Breast (tissue), 4 donors: Measurements from ENCODE around the genes ZP3 and UPK3B.

DNA sequence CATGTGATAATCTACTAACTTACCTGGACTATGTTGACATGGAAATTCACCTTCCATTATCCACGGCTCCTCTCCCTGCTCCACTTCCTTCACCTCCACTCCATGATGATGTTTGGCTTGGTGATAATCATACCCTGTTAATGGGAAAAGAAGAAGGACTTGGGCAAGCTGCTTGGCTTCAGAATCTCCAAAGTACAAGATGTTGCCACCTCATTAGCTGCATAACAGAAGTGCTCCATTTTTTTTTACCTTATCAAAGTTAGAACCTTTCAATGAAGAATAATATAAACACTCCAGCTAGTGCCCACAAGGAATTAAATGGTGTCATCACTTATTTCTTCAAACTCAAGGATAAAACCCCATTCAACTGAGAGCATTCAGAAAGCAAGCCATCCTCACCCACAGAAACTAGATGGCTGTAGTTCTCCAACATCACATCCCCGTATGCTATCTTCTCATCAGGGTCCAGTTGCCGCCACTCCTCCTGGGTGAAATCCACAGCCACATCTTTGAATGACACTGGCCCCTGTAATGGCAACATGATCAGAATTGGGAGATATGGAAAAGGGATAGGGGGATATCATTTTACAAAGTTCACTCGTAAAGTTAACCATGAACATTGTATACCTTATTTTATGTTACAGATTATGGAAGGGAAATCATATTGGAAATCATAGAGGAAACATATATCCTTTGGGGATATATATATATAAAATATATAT, 23.7 kb downstream of the SPDYE5 start:
- PRO-cap, 3 experiments = no peak in any of the 3 experiments
- RRBS = no CpG with 5 or more reads among the region's 4 CpGs

DNA sequence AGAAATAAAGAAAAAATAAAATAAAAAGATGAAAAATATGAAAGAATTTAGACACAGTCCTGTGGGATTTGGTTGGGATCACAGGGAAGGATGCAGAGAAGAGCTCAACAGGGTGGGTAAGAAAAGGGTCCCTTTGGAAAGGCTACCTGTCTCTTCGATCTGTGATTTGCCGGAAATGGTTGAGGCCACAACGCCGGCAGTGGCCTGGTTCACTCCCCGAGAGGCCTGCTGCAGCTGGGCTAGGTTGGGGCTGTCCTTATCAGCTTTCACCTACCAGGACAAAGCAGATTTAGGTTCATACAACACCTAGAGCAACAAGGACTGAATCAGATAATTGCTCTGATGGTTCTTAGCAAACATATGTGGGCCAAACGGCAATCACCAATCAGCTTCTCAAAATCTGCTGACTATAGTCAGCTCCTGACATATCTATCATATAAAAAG, 50.6 kb downstream of the SPDYE5 start:
- PRO-cap, 3 experiments = no peak in any of the 3 experiments
- RRBS = no CpG with 5 or more reads among the region's 6 CpGs

- PRO-cap, 3 experiments = no peak in any of the 3 experiments
- RRBS = no CpG with 5 or more reads among the region's 14 CpGs
Measured at GRCh38 chr7:75617631-75618281, 121.0 kb downstream of the HIP1 start.

DNA sequence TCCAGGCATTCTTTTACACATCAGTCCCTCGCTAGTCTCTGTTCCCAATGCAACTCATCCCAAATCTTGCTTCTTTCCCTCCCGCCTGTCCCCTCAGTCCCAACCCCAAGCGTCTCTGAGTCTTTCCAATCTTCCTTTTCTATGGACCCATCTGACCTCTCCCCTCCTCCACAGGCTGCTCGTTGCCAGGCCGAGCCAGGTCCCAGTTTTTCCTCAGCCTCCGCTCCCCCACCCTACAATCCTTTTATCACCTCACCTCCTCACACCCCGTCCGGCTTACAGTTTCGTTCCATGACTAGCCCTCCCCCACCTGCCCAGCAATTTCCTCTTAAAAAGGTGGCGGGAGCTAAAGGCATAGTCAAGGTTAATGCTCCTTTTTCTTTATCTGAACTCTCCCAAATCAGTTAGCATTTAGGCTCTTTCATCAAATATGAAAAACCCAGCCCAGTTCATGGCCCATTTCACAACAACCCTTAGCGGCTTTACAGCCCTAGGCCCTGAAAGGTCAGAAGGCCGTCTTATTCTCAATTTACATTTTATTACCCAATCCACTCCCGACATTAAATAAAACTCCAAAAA, 8.7 kb upstream of the CCL26 start:
- PRO-cap, 3 experiments = no peak in any of the 3 experiments
- RRBS = no CpG with 5 or more reads among the region's 13 CpGs

DNA sequence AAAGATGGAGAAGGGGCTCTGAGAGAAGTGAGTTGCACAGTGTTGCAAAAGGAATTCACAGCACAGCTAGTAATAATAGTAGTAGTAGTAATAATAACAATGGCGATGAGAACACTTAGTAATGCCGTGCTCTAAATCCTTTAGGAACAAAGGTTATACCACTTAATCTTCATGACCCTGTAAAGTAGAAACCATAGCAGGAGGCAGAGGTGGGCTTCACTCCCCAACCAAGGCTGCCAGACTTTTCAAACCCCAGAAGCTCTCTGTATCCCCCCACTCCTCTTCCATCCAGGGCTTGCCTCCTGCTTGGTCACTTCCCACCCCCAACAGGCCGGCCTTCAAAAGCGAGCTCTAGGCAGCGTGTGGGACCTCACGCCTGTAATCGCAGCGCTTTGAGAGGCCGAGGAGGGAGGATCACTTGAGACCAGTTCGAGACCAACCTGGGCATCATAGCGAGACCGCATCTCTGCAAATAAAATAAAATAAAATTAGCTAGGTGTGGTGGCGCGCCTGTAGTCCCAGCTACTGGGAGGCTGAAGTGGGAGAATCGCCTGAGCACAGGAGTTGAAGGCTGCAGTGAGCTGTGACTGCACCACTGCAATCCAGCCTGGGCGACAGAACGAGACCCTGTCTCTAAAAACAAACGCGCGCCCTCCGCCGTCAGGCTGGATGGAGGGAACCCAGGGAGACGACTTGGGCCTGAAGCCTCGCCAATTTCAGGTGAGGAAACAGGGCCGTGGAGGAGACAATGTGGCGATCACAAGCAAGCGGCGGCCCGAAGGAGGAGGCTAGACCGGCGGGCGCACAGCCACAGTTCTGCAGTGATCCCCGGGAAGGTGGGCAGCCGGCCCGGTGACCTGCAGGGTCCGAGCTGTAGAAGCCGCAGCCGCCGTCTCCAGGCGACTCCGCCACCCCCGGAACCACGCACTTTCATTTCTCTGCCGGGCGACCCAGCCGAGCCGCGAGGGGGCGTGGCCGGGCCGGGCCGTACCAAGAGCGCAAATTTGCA, 647 bp upstream of the POR start:
- PRO-cap, 3 experiments = peak in 3 of 3 experiments; most common minus-strand start position 924 of the sequence (in 2)
- RRBS = 3% methylated on average over 11 of the region's 53 CpGs

- PRO-cap, 3 experiments = no peak in any of the 3 experiments
- RRBS = no CpG with 5 or more reads among the region's 13 CpGs
Measured at GRCh38 chr7:75946317-75947005, 31.5 kb downstream of the POR start.

GRCh38 chr7:75971251-75971838, 23.1 kb downstream of the TMEM120A start:
- PRO-cap, 3 experiments = no peak in any of the 3 experiments
- RRBS = no CpG with 5 or more reads among the region's 11 CpGs

- PRO-cap, 3 experiments = no peak in any of the 3 experiments
- RRBS = no CpG with 5 or more reads among the region's 8 CpGs
Measured at GRCh38 chr7:76054061-76054913, 6.4 kb downstream of the MDH2 start.

- PRO-cap, 3 experiments = peak in 2 of 3 experiments; most common plus-strand start chr7:76069517 (in 2); most common minus-strand start chr7:76069279 (in 1)
- RRBS = no CpG with 5 or more reads among the region's 9 CpGs
Measured at GRCh38 chr7:76069174-76069677, 21.3 kb downstream of the MDH2 start.

DNA sequence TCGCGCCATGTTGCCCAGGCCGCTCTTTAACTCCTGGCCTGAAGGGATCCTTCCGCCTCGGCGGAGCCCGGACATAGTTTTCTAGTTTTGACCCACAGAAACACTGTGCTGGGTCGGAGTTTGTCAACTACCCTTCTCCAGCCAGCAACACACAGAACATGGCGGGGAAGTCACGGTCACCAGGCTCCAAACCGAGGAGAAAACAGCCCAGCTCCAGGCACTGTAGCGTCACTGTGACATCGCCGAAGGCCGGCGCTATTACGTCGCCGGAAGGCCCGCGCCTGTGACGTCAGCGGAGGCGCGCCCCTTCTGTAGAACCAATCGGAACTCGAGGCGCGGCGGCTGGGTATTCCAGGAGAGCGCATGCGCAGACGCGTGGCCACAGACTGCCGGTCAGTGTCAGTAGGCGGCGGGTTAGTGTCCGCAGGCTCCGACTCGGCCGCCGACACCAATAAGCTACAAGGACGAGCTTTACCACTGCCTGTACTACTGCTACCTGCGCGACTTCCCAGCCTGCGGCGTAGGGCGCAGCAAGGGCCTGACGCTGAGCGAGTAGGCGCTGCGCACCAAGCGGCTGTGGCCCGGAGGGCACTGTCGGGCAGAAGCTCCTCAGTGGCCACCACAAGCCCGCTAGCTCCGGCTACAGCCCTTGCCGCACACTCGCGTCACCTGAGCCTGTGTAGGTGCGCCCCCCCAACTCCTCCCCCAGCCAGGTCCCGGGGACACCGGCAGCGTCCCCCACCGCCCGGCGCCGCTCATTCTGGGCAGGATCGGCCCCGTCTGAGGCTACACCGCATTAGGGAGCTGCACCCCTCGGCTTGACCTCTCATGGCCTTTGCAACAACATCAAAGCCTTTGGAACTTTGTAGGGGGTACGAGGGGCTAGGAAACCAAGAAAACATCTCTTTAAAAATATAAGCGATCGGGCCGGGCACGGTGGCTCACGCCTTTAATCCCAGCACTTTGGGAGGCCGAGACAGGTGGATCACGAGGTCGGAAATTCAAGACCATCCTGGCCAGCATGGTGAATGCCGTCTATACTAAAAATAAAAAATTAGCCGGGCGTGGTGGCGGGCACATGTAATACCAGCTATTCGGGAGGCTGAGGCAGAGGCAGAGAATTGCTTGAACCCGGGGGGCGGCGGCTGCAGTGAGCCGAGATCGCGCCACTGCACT, 35.0 kb upstream of the SRRM3 start:
- PRO-cap, 3 experiments = peak in 3 of 3 experiments; most common plus-strand start position 384 of the sequence (in 2); most common minus-strand start position 233 of the sequence (in 3)
- RRBS = 3% methylated on average over 6 of the region's 92 CpGs

DNA sequence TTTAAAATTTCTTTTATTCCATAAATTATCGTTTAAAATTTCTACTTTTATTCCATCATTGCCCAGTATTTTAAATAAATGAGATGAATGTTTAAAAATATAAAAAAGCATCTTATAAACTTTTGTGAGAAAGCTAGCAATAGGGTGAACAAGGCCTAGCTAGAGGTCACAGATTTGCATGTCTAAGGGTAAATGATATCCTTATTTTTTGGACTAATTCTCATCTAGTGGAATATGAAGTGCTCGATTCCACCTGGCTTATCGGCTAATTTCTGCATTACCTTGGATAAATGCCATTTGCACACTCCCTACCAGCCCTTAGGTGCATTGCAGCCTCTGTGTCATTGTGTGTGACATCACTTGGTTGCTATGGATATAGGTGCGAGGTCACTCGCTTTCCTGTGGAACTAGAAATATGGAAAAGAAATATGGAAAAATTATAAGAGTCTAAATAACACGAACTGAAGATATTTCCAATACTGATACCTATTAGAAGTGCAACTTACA, 2.1 kb downstream of the YWHAG start:
- PRO-cap, 3 experiments = no peak in any of the 3 experiments
- RRBS = no CpG with 5 or more reads among the region's 6 CpGs

- PRO-cap, 3 experiments = no peak in any of the 3 experiments
- RRBS = no CpG with 5 or more reads among the region's 8 CpGs
Measured at GRCh38 chr7:76383290-76383708, 24.5 kb upstream of the YWHAG start.

DNA sequence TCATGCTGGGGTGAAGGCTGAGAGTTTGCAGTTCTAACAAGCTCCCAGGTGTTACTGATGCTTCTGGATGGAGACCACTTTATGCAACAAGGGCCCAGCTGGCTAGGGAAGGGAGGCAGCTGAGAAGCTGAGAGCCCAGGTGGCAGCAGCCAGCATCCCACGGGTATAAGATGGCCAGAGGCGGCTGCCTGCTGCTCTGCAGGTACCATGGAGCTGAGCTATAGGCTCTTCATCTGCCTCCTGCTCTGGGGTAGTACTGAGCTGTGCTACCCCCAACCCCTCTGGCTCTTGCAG, at the start of gene ZP3:
TSS of gene ZP3 (plus strand) at position 193 of the 294 bp plus-strand sequence.
- PRO-cap, 3 experiments = no peak in any of the 3 experiments
- RRBS = no CpG with 5 or more reads among the region's 2 CpGs

GRCh38 chr7:76509990-76511206, at the start of gene UPK3B:
Gene UPK3B, plus strand, starts transcription at chr7:76510552.
- PRO-cap, 3 experiments = no peak in any of the 3 experiments
- RRBS = 21% methylated on average over 3 of the region's 31 CpGs

DNA sequence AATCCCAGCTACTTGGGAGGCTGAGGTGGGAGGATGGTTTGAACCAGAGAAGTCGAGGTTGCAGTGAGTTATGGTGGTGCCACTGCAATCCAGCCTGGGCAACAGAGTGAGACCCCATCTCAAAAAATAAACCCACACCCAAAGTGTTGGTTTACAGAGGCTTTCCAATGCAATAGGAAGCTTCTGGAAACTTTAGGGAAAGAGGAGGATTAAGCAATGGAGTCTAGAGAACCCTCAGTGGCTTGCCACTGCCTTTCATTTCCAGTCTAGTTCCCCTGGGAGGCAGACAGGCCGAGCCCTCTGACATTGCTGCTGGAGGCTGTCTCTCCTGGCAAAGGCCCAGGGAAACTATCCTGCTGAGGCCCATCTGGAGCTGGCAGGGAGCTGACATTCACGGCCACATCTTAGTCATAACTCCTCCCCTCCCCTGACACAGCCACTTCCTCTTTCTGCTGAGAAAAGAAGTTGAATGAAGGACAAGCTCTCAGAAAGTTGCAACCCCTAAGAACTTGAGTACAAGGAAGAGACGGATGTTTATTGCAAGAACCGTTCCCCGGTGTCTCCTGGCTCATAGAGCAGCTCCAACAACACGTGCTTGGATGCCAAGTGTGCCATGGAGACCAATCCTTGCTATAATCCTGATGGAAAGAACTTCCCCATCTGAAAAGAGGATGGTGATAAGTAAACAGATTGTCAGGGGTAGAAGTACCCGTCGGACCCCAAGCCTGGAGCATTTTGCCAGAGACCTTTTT, 21.1 kb downstream of the POMZP3 start:
- PRO-cap, 3 experiments = no peak in any of the 3 experiments
- RRBS = no CpG with 5 or more reads among the region's 9 CpGs

DNA sequence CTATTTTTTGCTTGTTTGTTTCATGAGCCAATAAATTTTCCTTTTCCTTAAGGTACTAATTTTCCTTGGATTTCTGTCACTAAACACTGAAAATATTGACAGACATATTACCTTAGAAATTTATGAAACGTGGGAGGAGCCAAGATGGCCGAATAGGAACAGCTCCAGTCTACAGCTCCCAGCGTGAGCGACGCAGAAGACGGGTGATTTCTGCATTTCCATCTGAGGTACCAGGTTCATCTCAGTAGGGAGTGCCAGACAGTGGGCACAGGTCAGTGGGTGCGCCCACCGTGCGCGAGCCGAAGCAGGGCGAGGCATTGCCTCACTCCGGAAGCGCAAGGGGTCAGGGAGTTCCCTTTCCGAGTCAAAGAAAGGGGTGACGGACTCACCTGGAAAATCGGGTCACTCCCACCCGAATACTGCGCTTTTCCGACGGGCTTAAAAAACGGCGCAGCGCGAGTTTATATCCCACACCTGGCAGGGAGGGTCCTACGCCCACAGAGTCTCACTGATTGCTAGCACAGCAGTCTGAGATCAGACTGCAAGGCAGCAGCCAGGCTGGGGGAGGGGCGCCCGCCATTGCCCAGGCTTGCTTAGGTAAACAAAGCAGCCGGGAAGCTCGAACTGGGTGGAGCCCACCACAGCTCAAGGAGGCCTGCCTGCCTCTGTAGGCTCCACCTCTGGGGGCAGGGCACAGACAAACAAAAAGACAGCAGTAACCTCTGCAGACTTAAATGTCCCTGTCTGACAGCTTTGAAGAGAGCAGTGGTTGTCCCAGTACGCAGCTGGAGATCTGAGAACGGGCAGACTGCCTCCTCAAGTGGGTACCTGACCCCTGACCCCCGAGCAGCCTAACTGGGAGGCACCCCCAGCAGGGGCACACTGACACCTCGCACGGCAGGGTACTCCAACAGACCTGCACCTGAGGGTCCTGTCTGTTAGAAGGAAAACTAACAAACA, 101.6 kb upstream of the POMZP3 start:
- PRO-cap, 3 experiments = no peak in any of the 3 experiments
- RRBS = no CpG with 5 or more reads among the region's 35 CpGs

- PRO-cap, 3 experiments = no peak in any of the 3 experiments
- RRBS = no CpG with 5 or more reads among the region's 14 CpGs
Measured at GRCh38 chr7:77006011-77006409, 26.2 kb downstream of the SPDYE17 start.

- PRO-cap, 3 experiments = no peak in any of the 3 experiments
- RRBS = no CpG with 5 or more reads among the region's 13 CpGs
Measured at GRCh38 chr7:77007989-77008601, 24.1 kb downstream of the SPDYE17 start.

DNA sequence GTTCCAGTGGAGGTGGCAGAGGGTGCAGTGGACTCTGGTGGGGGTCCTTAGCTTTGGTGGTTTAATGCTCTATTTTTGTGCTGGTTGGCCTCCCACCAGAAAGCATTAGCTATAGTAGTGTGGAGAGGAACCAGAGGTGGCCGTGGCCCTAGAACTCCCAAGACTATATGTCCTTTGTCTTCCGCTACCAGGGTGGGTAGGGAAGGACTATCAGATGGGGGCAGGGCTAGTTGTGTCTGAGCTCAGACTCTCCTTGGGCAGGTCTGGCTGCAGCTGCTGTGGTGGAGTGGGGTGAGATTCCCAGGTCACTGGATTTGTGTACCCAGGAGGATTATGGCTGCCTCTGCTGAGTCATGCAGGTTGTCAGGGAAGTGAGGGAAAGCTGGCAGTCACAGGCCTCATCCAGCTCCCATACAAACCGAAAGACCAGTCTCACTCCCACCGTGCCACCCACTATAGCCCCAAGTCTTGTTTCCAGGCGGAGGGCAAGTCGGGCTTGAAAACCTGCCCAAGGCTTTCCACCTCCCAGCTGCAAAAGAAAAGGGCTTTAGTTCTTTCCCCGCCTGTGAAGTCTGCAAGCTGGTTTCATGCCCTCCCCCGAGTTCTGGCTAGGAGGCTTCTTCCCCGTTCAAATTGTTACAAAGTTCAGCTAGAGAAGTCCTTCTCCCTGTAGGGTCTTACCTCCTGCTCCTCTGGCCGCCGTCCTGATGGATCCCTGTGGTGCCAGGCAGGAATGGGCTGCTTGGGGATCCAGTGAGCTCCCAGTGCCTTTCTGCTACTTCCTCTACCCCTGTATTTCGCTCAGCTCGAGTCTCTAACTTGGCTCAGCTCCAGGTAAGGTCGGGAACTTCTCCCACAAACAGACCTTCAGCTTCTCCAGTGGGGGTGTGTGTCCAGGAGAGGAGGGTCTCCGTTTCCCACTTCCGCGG, 106.7 kb upstream of the FGL2 start:
- PRO-cap, 3 experiments = no peak in any of the 3 experiments
- RRBS = no CpG with 5 or more reads among the region's 17 CpGs

- PRO-cap, 3 experiments = no peak in any of the 3 experiments
- RRBS = no CpG with 5 or more reads among the region's 6 CpGs
Measured at GRCh38 chr7:77427779-77428530, 11.8 kb upstream of the GSAP start.